Colon Carcinoma Metastatic in the Brain (tissue), 2 donors: ENCODE measurements around a stretch of chr7.

DNA sequence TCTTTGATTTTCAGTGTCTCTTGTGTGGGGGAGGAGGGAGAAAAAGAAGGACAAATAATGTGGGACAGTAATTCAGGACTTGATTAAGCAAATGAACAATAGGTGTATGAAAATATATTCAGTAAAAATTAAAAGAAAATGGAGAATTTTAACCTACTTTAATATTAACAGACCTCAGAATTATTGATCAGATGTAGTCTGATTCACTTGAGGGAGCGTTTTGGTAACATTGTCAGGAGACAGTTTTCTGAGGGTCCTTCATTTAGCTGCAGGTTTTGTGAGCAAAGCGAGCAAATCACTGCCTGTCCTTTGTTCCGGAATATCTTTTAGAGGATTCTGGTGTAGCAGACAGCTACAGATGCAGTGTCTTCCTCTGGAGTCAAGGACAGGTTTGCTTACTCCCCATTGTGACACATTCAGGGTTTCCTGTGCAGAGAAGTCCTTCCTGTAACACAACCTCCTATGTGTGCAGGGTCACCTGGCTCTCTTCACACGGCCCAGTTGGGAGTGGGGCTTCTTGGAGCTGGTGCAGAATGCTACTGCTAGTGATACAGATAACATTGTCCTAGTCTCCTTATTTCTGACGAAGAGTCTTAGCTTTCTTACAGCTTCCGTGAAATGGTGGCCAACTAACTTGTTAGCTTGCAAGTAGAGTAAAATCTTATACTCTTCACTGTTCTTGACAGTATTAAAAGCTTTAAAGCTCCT, 47.8 kb downstream of the RBM33 start:
- PRO-cap, 2 experiments, result no peak in any of the 2 experiments

DNA sequence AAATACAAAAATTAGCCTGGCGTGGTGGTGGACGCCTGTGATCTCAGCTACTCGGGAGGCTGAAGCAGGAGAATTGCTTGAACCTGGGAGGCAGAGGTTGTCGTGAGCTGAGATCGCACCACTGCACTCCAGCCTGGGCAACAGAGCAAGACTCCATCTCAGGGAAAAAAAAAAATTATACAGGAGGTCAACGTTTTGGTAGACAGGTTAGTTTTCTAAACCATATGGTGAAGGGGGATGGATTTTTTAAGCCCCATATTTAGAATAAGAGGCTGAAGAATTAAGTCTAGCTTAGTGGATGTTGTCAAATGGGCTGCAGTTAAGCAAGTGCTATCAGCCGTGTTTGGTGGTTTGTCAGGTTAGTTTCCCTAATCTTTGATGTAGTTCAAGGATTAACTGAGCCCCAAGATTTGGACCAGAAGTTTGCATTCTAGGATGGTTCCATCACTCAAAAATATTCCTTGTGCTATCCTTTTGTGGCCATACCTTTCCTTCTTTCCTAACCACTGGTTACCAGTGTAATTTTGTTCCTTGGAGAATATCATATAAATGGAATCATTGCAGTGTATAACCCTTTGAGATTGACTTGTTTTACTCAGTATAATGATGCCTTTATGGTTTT, 53.9 kb downstream of the RBM33 start:
- PRO-cap, 2 experiments, result no peak in any of the 2 experiments

DNA sequence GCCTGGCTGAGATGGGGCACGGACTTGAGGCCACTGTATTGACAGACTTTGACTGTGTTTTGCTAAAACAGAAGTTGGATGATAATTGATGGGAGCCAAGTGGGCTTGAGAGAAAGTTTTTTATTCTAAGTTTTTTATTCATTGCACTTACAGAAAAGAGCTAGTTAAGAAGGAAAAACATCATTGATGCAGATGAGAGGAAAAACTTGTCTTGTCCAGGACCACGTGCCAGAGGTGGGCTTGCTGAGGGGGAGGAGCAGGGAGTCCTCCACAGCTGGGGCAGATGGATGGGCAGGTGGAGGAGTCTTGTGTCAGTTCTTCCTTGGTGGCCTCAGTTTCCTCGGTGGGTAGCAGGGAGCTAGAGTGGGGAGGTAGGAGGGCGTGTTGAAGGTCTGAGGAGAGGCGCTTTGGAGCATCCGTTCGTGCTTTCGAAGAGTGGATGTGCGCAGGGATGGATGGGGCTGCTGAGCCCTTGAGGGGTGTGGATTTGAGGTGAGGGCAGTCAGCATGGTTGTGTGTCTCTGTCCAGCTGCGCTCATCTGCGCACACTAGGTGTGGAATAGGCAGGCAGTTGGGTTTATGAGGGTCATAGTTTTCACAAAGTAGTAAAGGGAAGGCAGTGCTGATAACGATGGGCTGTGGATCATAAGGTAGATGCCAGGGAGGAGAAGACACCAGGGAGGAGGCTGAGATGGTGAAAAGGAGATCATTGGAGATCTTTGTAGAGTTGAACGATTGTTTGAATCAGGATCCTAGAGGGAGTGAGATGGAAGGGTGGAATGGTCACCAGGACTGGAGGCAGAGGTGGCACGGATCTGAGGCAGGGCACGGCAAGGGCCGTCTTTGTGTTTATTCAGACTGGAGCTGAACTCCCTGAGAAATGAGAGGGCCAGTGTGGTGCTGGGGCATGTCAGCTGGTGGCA, 69.4 kb downstream of the RBM33 start:
- PRO-cap, 2 experiments, result no peak in any of the 2 experiments

DNA sequence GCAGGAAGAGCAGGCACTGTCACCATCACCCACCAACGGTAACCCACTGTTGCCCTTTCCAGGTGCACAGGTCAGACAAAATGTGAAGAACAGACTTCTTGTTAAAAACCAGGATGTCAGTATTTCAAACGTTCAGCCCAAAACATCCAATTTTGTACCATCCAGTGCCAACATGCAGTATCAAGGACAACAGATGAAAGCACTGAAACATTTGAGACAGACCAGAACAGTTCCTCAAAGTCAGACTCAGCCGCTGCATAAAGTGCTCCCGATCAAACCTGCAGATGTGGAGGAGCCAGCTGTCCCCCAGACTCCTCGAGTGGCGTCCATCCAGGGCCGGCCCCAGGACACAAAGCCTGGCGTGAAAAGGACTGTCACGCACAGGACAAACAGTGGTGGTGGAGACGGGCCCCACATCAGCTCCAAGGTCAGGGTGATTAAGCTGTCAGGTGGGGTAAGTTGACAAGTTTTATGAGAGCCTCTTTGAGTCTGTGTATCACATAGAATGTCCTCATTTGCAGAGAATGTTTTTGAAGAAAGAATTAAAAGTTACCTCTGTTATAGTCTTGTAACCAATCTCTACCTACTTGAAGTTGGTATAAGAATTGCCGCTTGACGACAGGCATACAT, 67.0 kb downstream of the SHH start:
- PRO-cap, 2 experiments, result no peak in any of the 2 experiments

GRCh38 chr7:155805192-155805366, 7.2 kb downstream of the SHH start:
- PRO-cap, 2 experiments, result no peak in any of the 2 experiments

- PRO-cap, 2 experiments, result peak in 2 of 2 experiments; most common minus-strand start chr7:155922434 (in 2)
These were observed 110.0 kb upstream of the SHH start for GRCh38 chr7:155922245-155922706.

DNA sequence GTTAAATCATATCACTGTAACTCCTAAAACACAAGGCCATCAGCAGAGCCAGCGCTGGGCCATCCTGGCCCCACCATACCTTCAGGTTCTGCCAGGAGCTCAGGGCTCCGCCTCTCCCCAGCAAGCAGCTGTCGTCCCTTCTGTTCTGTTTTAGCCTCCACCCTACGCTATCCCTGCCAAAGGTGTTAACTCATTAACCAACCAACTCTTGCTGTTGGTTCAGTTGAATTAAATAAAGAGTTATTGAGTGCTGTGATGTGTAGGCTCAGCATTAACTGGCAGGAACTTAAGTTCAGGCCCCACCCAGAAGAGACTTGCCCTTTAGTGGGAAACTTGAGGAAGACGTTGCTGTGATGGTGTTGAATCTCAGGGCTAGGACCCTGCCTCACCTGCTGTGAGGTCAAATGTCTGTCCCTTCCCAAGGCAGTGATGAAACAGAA, 73.3 kb upstream of the RNF32 start:
- PRO-cap, 2 experiments, result no peak in any of the 2 experiments

GRCh38 chr7:156602855-156603359, 37.7 kb upstream of the RNF32 start:
- PRO-cap, 2 experiments, result no peak in any of the 2 experiments

DNA sequence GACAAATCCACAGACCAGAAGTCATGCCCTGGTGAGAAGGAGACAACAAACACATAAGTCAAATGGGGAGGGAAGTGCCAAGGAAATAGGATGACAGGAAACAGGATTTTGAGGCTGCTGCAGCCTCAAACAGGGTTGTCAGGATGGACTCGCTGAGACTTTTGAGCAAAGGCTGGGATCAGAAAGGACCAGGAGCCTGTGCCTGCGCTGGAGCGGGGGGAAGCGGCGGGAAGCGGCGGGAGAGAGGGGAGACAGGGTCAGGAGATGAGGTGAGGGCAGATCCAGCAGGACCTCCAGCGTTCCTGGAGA, 2.2 kb upstream of the NOM1 start:
- PRO-cap, 2 experiments, result no peak in any of the 2 experiments

DNA sequence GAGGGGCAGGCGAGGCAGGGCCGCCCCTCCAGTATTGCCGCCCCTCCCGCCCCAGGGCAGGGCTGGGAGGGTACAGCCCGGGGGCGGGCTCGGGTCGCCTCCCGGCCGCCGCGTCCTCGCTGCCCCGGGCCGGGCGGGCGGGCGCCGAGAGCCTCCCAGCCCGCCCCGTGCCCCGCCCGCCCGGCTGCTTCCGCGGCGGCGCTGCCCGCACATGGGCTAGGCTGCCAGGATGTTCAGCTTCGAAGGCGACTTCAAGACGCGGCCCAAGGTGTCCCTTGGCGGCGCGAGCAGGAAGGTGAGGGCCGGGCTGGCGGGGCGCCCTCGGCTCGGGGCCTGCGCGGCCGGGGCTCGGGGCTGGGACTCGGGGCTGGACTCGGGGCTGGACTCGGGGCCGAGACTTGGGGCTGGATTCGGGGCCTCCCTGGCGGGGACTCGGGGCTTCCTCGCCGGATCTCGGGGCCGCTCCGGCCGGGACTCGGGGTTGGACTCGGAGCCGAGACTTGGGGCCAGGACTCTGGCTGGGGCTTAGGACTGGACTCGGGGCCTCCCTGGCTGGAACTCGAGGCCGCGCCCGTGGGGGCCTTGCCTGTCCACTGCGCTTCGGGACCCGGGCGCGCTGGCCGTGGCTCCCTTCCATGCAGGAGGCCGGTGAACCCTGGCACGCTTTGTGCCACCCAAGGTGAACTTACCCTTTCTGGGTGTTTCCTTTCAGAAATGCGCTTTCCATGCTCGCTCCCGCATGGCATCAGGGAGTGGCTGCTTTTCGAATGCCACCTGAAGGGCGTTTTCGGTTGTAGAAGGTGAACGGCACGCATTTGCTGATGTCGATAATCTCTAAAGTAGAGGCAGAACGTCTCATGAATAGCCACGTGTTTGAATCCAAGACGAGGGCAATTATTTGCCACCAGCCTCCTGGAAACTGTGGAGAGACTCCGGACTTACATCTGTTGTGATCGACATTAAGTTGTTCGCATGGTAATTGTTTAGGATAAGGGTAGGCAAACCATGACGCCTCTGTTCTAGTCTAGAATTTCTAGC, 637 bp downstream of the UBE3C start:
- PRO-cap, 2 experiments, result peak in 1 of 2 experiments; most common plus-strand start position 134 of the sequence (in 1); most common minus-strand start position 121 of the sequence (in 1)

DNA sequence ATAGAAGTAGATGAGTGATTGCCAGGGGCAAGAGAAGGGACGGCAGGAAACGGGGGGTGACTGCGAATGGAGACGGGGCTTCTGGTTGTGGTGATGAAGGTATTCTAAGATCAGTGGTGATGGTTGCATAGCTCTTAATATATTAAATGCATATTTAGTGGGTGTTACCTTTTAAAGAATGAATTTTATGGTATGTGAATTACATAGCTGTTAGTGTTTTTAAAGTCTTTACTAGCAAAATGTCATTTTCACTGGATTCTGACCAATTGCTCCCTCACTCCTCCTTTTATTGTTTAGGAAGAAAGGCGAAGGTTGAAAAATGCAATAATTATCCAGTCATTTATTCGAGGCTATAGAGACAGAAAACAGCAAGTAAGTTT, 30.0 kb downstream of the UBE3C start:
- PRO-cap, 2 experiments, result no peak in any of the 2 experiments

- PRO-cap, 2 experiments, result no peak in any of the 2 experiments
These were observed 95.7 kb upstream of the DNAJB6 start for GRCh38 chr7:157241009-157241678.

DNA sequence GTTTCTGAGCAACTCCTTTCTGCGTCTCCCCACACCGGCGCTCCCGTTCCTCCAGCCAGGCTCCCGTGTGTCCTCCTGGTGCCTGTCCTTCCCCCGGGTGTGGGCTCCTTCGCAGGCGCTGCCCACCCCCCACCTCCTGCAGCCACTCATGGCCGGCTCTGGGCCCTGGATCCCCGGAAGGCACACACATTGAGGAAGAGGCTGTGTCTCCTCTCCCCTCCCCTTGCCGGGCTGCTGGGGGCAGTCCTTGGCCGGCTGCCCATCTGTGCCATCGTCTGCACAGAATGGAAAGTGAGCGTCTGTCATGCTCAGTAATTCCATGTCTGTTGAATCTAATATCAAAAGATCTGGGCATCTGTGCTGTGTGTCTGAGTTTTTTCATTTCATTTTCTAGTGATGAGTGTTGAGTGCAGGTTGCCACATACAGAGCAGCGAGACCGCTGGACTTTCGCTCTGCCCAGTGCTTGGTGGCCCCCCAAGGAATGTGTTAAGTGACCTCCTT, 59.6 kb upstream of the DNAJB6 start:
- PRO-cap, 2 experiments, result no peak in any of the 2 experiments

- PRO-cap, 2 experiments, result no peak in any of the 2 experiments
These were observed 18.4 kb upstream of the DNAJB6 start for GRCh38 chr7:157318381-157318882.

- PRO-cap, 2 experiments, result no peak in any of the 2 experiments
These were observed 16.9 kb upstream of the DNAJB6 start for GRCh38 chr7:157319986-157320216.

- PRO-cap, 2 experiments, result no peak in any of the 2 experiments
These were observed 17.9 kb downstream of the DNAJB6 start for GRCh38 chr7:157354625-157355167.

GRCh38 chr7:157370783-157371751, 34.3 kb downstream of the DNAJB6 start:
- PRO-cap, 2 experiments, result no peak in any of the 2 experiments

- PRO-cap, 2 experiments, result no peak in any of the 2 experiments
These were observed 37.0 kb downstream of the DNAJB6 start for GRCh38 chr7:157373596-157374329.

- PRO-cap, 2 experiments, result no peak in any of the 2 experiments
These were observed 60.9 kb downstream of the DNAJB6 start for GRCh38 chr7:157397478-157398299.

- PRO-cap, 2 experiments, result no peak in any of the 2 experiments
These were observed 75.3 kb downstream of the DNAJB6 start for GRCh38 chr7:157412039-157412534.